Astrocyte (in vitro differentiated cells and primary cell): ENCODE data around the gene SEC22C.

DNA sequence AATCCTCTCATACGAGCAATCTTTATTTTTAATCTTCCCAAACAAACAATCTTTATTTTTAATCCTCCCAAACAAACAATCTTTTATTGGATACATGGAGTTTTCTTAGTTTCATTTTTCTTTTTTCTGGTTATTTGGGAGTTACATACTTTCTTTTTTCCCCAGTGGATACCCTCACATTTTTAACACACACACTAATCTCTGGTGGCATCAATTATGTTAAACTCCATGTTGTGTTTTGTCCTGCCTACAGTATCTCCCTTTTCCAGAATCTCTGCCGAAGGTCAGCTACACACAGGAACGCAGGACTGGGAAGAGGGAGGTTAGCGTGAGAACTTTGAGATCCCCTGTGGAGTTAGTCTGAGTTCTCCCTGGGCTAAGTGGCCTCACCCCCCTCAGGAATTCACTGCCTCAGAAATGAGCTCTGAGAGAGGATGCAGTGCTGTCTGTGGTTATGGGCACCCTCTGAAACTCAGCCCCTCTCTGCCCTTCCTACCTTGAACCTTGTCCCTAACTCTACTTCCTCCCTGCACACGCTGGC is 5.6 kb upstream of the VIPR1 start:
- PRO-cap: unidirectional peak, minus-strand start at position 276 of the sequence; unidirectional peak, minus-strand start at position 313 of the sequence
- RRBS, 2 experiments: no CpG with 5 or more reads among the region's 5 CpGs

GRCh38 chr3:42527032-42527571 is 24.7 kb downstream of the VIPR1 start:
- PRO-cap: no peak
- RRBS, 2 experiments: no CpG with 5 or more reads among the region's 10 CpGs

GRCh38 chr3:42581599-42582829 is at the start of gene SEC22C:
Gene SEC22C, minus strand, starts transcription at chr3:42581967.
- PRO-cap: bidirectional peak, plus-strand start at chr3:42582139, minus-strand start at chr3:42581911
- RRBS, 2 experiments: 1 to 2% methylated on average over 24 to 51 of the region's 86 CpGs

DNA sequence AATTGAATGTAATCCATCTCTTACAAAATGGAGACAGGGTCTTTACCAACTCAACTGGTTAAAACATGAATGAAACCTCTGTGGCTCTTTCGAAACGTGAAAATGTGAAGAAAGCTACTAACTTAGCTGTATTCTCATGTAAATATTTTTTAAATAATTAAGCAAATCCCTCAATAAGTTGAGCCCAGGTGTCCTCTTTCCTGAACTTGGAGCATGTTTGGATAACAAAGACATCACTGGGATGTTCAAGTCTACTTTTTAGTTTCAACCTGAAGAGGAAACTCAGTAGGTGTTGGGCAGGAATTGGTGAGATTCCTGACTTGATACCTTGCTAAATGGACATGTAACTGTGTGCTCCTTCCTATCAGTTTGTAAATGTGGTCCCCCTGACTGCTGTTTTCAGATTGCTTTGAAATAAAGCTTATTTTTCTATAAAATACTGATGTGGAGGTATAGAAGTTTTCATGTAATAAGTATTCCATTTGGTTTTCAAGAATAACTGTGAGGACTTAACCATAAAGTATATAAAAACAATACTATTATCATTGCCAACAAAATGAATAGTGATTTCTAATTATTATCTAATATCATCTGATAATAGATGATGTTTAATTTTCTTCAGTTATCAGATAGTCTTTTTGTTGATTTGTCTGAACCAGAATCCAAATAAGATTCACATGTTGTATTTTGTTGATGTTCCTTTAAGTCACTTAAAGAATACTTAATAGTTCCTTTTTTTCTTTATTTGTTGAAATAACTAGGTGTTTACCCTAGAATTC is 4.1 kb downstream of the SS18L2 start:
- PRO-cap: no peak
- RRBS, 2 experiments: no CpG with 5 or more reads among the region's 2 CpGs

GRCh38 chr3:42652329-42653041 is 1.0 kb upstream of the ZBTB47 start:
- PRO-cap: bidirectional peak, plus-strand start at chr3:42652931, minus-strand start at chr3:42652894
- RRBS, 2 experiments: no CpG with 5 or more reads among the region's 6 CpGs

- PRO-cap: no peak
- RRBS, 2 experiments: no CpG with 5 or more reads among the region's 5 CpGs
Measured at GRCh38 chr3:42669727-42670209, 15.6 kb upstream of the KLHL40 start.

DNA sequence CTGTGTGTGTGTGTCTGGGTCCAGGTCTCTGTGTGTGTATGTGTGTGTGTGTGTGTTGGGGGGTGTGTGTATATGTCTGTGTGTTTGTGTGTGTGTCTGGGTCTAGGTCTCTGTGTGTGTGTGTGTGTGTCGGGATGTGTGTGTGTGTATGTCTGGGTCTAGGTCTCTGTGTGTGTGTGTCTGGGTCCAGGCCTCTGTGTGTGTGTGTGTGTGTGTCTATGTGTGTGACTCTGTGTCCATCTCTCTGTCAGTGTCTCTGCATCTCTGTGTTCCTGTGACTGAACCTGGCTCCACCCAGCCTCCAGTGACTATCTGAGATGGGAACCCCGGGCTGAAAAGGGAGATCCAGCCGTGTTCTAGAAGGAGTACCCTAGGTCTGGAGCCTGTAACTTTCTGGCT is 2.3 kb downstream of the HHATL start:
- PRO-cap: no peak
- RRBS, 2 experiments: 50% methylated on average over 2 of the region's 3 CpGs; no CpG with 5 or more reads in 1 of the 2 experiments

- PRO-cap: no peak
- RRBS, 2 experiments: no CpG with 5 or more reads among the region's 13 CpGs
Measured at GRCh38 chr3:42739562-42740447, 33.2 kb downstream of the CCDC13 start.

- PRO-cap: no peak
- RRBS, 2 experiments: no CpG with 5 or more reads among the region's 1 CpG
Measured at GRCh38 chr3:42756303-42756821, 16.7 kb downstream of the CCDC13 start.

GRCh38 chr3:42773465-42773923 is 441 bp upstream of the CCDC13 start:
- PRO-cap: no peak
- RRBS, 2 experiments: no CpG with 5 or more reads among the region's 6 CpGs

DNA sequence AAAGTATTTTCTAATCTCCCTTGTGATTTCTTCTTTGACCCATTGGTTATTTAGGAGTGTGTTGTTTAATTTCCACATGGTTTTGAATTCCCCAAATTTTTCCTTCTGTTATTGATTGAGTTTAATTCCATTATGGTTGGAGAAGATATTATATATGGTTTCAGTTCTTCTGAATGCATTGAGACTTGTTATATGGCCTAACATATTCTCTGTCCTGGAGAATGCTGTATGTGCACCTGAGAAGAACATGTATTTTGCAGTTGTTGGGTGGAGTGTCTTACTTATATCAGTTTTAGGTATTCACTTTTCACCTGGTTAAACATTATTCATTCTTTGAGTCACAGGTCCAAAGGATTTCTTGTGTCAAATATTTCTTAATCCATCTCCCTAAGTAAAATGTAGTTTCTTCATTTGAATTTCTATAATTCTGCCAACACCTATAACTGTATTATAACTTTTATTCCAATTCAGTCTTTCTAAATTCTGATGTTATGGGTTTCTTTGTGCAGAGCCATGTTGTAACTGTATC is 17.8 kb downstream of the ACKR2 start:
- PRO-cap: no peak

DNA sequence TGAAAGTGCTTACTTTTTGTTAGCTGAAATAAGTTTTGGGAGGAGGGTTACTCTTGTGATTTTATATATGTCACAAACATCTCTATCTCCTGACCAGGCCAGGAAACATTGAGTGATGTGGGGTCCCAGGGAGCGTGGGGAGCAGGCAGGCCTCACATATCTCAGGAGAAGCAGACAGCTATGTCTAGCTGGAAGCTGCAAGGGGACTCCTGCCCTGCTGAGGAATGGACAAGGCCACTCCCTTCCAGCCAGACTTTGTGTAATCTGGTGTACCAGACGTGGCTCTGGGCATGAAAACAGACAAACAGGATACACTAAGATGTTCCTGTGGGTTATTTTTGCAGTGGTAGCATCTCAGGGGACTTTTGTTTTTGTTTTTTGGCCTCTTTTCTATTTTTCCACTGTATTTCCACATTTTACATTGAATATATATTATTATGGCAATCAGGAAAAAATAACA is 23.2 kb downstream of the CYP8B1 start:
- PRO-cap: no peak
- RRBS, 2 experiments: no CpG with 5 or more reads among the region's 2 CpGs

GRCh38 chr3:42980981-42981365 is 1.9 kb downstream of the GASK1A start:
- PRO-cap: no peak
- RRBS, 2 experiments: no CpG with 5 or more reads among the region's 5 CpGs

GRCh38 chr3:43086456-43087279 is 19.2 kb downstream of the POMGNT2 start:
- PRO-cap: no peak
- RRBS, 2 experiments: no CpG with 5 or more reads among the region's 6 CpGs

DNA sequence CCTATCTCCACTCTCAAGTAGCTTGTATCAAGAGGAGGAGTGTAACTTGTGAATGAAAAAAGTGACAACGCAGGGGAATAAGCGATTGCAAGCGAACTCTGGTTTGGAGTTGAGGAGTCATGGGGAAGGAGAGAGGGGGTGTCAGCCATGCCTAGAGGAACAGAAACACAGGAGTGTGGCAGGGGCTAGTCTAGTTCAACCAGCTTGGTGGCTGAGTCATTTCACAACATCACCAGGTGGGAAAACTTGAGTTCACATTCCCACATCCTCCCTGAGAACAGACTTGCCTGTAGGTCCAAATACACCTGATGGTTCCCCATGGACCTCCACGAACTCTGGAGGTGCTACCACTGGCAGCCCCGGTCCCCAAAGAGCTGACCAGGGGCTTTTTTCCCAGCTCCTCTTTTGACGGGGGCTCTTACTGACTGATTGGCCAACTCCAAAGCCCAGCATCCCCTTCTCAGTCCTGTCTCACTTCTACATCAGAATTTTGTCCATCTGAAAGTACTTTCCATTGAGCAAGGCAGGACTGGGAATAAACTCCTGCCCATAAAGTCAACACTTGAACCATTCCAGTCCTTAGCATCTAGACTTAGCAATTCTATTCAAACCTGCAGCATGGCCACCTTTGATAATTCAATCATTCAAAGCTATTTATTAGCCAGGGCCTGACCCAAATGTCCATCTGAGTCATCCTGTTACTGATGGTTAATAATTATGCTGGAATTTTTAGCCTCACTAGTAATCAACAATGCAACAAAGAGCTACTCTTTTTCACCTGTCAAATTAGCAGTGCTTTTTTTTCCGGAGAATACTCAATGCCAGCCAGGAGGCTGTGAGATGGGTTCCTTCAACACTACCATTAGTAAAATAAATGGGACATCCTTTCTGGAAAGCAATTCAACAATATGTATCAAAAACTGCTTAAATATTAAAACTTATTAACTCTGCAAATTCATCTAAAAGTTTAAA is 72.9 kb upstream of the SNRK start:
- PRO-cap: no peak
- RRBS, 2 experiments: no CpG with 5 or more reads among the region's 7 CpGs

- PRO-cap: no peak
- RRBS, 2 experiments: no CpG with 5 or more reads among the region's 3 CpGs
Measured at GRCh38 chr3:43246876-43247473, 39.4 kb upstream of the SNRK start.

DNA sequence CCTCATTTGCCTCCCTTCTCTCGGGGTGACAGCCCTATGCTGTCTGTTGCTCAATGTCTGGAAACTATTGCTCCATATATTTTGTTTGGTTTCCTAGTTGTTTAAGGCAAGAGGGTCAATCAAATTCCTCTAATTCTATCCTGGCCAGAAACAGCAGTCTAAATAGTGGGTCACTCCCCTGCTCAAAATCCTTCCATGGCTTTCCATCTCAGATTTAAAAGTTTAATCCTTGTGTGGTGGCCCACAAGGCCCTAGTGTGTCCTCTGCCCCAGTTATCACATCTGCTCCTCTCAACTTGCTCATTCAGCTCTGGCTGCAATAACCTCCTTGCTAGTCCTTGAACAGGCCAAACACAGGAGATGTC is 67.8 kb downstream of the SNRK start:
- PRO-cap: no peak
- RRBS, 2 experiments: no CpG with 5 or more reads among the region's 1 CpG

DNA sequence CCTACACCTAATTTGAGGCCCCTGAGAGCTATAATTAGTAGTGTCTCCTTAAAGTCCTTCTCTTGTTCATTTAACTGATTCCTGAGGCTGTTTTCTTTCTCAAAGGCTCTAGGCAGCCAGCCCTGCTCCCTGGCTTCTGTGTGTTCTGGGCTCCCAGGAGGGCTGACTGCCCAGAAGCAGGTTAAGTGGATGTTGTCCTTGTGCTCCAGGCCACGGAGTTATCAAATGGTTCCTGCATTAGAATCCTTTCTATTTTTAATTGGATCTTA is 140.0 kb downstream of the SNRK start:
- PRO-cap: no peak
- RRBS, 2 experiments: no CpG with 5 or more reads among the region's 1 CpG

DNA sequence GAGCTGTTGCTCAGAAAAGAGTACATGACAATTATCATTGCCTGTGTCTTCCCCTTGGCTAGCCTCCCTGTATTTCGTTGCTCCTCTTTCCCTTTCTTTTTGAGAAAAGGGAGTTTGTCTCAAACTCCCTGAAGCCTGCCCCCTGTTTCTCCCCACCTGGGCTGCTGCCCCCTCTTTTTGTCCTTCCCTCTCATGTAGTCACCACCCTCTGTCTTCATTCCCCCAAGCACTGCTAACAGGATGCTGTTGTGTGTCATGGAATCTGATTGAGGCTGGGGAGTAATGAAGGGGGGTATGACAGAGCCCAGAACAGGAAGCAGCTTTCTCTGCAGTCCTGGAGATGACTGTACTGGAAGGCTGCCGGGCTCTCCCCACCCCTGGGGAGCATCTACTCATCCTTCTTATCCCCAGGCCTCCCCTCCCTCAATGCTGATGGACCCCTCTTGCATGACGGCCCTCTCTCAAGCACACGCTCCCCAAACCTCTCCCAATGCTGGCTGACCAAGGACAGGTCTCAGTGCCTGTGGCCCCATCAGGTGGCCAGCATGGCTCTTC is 181.6 kb downstream of the ABHD5 start:
- PRO-cap: no peak
- RRBS, 2 experiments: no CpG with 5 or more reads among the region's 4 CpGs

DNA sequence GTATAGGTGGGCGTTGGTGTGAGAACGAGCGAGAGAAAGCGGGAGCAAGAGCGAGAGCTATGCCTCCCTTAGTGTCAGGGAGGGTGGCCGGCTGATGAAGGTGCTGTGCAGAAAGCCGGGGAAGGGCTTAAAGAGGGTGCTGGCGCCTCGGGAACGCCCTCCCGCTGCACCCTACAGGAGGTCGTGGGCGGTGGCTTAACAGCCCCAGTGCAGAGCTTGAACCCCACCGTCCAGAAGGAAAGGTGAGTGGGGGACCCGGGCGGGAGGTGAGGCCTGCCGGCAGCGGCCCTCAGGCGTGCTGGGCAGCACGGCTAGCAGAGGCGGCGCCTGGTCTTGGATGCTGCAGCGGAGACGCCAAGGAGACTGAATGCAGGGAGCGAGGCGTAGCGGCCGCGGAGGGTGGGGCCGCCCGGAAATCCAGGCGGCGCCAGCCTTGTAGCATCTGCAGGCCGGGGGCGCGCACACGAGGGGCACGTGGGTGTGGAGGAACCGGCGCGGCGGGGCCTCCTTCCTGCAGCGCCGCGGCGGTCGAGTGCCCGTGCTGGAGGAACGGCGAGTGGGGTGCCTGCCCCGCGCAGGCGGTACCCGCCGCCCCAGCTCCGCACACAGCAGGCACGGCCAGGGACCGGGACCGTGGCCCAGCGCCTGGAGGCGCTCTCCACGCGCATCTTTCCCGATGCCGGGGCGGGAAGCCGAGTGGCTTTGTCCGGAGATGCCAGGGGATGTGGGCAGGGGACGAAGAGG is 246.7 kb upstream of the TOPAZ1 start:
- PRO-cap: no peak
- RRBS, 2 experiments: 1 to 6% methylated on average over 17 to 21 of the region's 69 CpGs